GM06990 (cell line): ENCODE measurements around the genes THOC5 and HORMAD2.

- RRBS: no CpG with 5 or more reads among the region's 9 CpGs
These were observed 1.8 kb downstream of the ZNRF3 start for GRCh38 chr22:28885097-28885665.

DNA sequence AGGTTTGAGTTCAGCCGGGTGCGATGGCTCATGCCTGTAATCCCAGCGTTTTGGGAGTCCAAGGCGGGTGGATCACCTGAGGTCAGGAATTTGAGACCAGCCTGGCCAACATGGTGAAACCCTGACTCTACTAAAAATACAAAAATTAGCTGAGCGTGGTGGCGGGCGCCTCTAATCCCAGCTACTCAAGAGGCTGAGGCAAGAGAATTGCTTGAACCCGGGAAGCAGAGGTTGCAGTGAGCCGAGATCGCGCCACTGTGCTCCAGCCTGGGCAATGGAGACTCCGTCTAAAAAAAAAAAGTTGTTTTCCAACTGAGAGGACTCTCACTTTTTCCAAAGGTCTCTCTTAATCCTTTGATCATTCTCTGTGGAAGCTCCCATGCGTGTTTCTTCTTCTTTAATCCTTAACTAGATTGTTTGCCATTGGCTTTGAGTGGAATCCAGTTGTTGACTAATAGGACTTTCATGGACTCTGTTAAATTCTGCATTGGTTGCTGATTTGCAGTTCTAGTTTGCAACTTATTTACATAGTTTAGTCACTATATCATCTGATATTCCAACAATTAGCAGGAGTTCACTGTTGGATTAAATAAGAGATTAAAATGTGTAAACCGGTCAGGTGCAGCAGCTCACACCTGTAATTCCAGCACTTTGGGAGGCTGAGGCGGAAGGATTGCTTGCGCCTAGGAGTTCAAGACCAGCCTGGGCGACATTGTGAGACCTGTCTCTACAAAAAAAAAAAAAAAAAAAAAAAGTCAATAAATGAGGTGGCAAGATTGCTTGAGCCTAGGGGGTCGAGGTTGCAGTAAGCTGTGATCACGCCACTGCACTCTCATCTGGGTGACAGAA lies 79.7 kb downstream of the C22orf31 start:
- RRBS: no CpG with 5 or more reads among the region's 19 CpGs

DNA sequence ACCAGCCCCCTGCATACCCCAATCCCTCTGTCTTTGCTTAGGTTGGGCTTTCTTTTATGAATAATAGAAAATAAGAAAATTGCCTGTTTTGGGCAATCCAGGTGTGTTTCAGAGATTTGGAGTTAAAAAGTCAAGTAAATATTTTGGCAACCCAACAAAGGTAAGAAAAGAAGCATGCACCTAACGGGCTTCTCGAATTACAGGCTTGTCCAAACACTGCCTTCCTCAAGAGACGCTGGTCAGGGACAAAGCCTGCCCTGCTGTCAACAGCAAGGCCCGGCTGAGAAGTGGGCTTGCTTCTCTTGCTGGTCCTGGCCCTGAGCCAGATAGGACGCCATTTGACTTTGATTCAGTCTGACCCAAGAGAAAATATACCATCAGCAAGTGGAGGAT lies 57.8 kb downstream of the C22orf31 start:
- RRBS: no CpG with 5 or more reads among the region's 5 CpGs

- RRBS: no CpG with 5 or more reads among the region's 1 CpG
These were observed 45.2 kb downstream of the C22orf31 start for GRCh38 chr22:29016412-29016909.

- RRBS: no CpG with 5 or more reads among the region's 4 CpGs
These were observed 21.2 kb downstream of the KREMEN1 start for GRCh38 chr22:29093953-29094479.

DNA sequence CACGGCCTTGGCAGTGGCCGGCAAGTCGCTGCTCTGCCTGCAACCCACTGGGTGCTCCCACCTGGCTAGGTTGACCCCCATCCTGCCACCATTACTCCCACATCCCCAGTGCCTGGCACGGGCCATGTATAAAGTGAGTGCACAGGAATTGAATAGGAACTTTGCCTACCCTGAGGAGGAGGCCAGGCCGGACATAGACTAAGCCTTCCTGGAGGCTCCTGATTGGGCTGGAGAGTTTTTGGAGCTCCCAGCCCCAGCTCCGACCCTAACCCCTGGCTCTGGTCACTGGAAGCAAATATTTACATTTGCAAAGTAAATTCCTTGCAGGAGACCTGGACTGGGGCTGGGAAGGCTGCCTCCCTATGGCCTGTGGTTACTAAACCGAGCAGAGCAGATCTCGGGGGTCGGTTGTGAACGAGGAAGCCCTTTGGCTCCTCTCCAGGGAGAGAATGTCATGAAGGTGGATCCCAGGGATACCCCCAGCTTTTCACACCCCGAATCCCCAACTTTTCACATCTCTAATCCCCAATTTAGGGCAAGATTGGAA lies 14.5 kb downstream of the EMID1 start:
- RRBS: 89% methylated on average over 1 of the region's 11 CpGs

DNA sequence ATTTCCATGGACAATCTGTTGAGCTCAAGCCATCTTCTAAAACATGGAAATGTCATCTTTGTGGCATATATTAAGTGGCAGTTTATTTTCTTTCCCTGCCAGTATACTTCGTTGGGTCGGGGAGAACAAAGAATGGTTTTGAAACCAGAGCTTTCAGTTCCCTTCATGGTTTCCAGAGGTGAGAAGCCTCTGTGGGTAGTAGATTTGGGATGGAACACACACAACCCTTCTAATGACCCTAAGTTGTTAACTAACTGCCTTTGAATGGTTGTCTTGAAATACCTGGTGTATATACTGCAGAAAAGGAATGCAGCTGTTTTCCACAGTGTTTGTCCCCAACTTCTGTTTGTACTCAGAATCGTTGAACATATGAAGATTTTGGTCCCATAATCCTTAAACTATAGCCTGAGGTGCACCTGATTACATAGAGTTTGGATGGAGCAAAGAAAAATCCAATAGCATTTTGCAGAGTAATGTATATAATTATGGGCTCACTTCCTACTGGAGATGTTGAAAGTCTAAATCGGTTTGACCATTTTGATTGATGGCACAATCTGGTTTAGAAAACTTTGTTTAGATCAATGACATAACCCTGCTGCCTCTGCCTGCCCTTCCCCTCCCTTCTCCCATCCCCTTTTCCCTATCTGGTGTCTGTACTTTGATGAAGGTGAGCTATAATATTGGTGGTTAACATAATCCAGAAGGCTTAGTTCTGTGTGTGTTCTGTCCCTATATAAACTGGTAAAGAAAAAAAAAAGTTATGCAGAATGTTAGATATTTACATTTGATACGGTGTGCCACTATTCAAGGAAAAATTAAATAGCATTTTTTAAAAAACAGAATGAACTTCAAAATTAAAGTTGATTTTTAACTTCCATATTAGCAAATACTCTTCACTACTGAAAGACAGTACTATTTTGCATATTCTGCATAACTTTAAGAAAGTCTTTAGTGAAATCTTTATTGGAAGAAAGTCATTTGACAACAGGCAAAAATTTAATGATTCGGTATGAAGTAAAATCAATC lies 17.3 kb upstream of the GAS2L1 start:
- RRBS: no CpG with 5 or more reads among the region's 6 CpGs

DNA sequence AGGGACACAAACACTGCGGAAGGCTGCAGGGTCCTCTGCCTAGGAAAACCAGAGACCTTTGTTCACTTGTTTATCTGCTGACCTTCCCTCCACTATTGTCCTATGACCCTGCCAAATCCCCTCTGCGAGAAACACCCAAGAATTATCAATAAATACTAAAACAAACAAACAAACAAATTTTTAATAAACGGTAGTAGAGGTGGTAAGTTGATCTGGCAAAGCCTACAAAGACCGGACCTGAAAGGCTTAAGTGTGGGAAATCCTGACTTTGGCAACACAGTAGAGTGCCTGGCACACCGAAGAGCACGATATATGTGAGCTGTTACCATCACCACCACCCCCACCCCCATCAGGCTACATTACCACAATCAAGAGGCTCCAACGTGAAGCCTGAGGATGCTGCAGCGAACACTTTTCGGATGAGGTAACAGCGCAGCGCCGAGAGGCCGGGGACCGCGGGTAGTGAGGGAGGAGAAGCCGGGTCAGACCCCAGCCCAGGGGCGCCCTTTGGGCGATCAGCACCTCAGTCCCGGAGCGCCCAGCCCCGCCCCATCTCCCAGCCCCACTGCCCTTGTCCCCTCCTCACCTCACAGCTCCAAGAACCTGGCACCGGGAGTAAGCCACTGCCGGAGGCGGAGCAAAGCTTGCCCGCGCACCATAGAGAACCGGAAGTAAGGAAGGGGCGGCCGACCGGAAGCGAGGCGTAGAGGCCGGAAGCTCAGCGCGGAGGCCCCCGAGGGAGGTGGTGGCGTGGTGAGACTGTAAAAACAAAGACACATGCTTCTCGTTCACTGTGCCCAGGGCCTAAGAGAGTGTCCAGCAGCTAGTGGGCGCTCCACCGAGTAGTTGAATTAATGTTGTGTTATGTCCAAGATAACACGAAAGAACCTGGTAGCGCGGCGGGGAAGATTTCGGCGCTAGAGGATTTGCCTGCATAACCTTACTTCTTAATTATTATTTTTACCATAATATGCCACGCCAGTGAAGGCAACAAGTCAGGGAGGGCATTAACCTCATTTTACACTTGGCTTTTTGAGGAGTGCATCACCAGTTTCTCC lies at the start of gene THOC5:
THOC5 (minus strand) TSS at position 673 of the 1,058 bp plus-strand sequence.
- RRBS: 4% methylated on average over 11 of the region's 47 CpGs

- RRBS: 14% methylated on average over 2 of the region's 8 CpGs
These were observed 13.6 kb downstream of the CABP7 start for GRCh38 chr22:29733338-29733855.

DNA sequence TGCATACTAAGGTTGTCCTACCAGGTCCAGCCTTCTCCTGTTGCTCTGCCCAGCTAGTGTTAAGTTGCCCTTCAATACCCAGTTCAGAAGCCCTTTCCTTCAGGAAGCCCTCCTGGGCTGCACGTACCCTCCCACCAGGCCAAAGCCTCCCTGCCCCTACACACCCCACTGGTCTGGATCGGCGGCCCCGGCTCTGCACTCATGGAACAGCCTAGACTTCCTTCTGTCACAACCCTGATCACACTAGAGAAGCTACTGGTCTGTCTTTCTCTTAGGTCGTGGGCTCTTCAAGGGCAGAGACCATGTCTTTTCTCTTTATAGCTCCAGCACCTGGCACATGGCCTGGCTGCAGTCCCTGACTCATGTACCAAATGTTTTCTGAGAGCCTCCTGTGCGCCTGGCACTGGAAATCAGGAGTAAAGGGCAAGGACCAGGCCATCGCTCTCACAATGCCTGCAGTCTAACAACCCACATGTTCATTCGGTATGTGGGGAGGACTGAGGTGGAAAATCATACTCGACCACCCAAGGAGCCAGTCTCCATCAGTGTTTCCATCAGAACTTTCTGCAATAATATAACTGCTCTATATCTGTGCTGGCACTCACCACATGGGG lies 7.5 kb downstream of the ASCC2 start:
- RRBS: no CpG with 5 or more reads among the region's 9 CpGs

- RRBS: no CpG with 5 or more reads among the region's 3 CpGs
These were observed 53.2 kb upstream of the HORMAD2 start for GRCh38 chr22:30027116-30027501.

- RRBS: no CpG with 5 or more reads among the region's 4 CpGs
These were observed 35.9 kb upstream of the HORMAD2 start for GRCh38 chr22:30044338-30044824.

GRCh38 chr22:30076979-30077693 lies 3.1 kb upstream of the HORMAD2 start:
- RRBS: no CpG with 5 or more reads among the region's 3 CpGs

- RRBS: 28% methylated on average over 14 of the region's 72 CpGs
These were observed at the start of gene HORMAD2 for GRCh38 chr22:30079718-30080709. Gene HORMAD2, plus strand, starts transcription at chr22:30080464.

DNA sequence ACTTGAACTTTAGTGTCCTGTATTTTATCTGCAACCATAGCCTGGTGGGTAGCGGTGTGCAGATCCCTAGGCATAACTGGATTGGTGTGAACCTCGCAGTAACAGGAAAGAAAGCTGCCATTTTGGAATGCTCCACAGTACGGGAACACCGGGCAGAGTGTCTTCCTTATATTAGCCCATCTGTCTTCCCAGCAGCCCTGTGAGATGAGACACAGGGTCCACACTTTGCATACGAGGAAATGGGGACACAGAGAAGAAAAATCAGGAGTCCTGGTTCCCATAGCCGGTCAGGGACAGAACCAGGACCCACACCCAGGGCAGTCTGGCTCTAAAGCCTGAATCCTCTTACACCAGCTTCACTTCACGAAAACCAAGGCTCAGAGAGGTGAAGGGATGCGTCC lies 15.5 kb downstream of the LIF start:
- RRBS: no CpG with 5 or more reads among the region's 8 CpGs

DNA sequence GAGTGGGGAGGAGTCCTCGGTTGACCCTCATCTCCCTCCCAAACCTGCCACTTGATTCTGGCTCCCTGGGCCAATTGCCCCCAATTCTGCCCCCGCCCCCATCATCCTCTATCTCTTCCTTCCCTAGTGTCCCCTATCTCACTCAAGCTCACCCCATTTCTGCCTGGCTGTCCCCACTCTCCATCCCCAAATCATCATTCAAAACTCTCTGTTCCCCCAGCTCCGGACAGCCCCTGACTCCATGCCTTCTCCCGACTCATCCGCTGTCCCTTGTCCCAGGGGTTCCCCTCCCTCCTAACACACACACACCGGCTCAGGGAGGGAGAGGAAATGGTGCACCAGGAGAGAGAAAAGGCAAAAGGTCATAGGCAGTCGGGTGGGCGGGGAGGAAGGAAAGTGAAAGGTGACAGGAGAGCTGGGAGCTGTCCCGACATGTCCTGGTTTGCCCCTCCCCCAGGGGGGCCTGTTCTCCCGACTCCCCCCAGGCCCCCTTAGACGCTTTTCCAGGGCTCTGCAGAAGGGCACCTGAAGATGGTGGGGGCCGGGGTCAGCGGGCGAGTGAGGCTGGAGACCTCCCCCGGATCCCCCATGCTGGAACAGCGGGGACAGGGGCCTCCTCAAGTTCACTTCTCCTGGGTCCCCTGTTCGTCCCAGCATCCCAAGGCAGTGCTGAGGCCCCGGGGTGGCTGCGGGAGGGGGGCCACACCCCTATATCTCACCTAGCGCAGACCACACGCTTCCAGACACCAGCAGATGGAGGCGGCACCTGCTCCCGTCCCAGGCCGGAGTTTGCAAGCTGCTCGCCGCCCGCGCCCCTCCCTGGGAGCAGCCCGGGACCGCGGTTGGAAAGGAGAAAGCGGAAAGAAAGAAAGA lies 874 bp downstream of the LIF start:
- RRBS: 25% methylated on average over 19 of the region's 32 CpGs

DNA sequence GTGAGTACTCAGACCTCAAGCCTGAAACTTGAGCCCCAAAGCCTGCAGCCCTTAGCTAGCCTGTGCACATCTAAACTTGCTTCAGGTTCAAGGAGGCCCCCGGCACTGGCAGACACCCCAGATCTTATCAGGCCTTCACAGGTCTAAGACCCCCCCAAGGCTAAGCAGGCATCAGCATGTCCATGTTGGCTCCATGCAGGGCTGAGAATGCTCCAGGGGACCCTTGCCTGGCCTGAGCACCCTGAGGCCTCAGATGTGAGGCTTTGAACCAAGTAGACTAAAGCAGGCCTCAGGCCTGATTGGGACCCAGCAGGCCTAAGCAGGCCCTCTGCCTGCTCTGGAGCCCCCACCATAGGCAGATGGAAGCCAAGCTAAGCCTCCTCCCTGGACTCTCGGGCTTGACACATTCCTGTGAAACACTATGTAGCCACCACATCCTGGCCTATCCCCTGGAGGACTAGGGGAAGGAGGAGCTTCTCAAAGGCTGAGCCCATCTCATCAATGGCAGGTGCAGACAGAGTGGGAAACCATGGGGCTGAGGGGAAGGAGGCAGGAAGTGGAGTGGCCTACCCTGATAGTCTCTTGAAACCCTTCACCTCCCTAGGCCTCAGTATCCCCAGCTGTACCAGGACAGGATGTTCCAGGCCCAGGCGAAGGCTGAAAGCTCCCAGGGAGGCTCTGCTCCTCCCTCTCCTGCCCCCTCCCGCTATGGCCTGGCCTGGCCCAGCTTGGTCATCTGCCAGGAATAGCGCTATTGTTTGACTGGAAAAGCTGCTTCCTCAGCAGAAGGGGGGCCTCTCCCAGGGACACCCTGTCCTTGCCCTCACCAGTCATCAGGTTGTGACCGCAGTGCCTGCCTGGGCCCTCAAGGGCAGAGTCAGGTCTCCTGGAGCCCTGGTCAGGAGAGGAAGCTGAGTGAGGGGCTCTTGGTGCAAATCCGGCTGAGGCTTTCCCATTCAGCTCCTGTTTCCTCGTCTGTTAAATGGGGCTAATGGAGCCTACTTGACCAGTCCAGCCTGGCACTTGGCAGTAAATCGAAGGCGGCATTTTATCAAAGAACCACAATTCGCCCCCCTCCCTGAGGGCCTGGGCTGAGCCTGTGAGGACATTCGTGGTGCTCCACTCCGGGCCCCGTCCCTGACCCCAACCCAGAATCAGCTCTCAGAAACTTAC lies 1.5 kb upstream of the CASTOR1 start:
- RRBS: no CpG with 5 or more reads among the region's 14 CpGs

DNA sequence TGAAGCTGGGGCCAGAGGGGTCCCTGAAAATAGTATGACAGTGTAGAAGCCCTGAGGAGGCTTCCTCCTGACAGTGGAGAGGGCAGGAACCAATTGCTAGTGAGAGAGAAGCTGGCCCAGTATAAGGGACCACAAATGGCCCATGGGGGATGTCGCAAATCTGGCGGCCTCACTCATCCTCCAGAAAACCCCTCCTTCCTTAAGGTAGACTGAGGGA lies 17.7 kb upstream of the CASTOR1 start:
- RRBS: no CpG with 5 or more reads among the region's 2 CpGs

DNA sequence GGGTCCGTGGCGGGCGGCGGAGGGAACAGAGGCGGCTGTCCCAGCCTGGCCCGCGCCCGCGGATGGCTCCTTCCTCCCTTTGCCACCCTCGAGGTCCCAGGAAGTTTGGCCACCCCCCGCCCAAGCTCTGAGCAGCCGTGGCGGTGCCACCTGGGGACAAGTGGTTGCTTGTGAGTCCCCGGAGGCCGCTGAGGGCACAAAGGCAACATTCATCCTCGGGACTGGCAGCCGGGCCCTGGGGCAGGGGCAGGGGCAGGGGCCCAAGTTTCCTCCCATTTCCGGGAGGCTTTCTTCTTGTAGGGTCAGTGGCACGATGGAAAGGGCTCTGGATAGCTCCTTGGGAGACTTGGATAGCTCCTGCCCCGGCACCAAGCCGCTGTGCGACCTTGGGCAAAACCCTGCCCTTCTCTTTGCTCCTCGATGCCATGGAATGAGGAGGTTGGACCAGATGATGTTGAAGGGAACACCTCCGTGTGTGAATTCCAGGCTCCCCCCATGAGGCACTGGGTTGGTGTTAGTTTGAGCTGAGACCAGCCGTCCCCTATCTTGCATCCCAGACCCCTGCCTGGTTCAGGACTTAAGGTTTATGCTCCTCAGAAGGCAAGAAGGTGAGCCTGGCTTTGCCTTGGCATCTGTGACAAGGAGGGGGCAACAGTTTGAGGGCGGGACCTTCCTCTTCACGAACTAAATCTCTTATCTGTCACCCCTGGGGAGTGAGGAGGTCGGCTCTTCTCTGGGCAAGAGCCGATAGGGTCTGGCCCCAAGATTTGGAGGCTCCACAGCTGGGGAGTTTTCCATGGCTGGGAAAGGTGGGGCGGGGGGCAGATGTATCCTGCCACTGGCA lies 667 bp downstream of the SEC14L2 start:
- RRBS: 14% methylated on average over 7 of the region's 30 CpGs